Neural progenitor cell (in vitro differentiated cells): ENCODE measurements around the genes CORO1C and MYO1H.

- RAMPAGE, long total RNA, result no peak
Measured at GRCh38 chr12:108721223-108721586, 10.1 kb downstream of the CORO1C start.

GRCh38 chr12:108722824-108723862 is 8.2 kb downstream of the CORO1C start:
- RAMPAGE, long total RNA, result no peak

GRCh38 chr12:108729635-108730332 is 1.5 kb downstream of the CORO1C start:
- RAMPAGE, long total RNA, result no peak

- RAMPAGE, long total RNA, result no peak
Measured at GRCh38 chr12:108731090-108732073, at the start of gene CORO1C. Gene CORO1C (minus strand): TSS chr12:108731518.

DNA sequence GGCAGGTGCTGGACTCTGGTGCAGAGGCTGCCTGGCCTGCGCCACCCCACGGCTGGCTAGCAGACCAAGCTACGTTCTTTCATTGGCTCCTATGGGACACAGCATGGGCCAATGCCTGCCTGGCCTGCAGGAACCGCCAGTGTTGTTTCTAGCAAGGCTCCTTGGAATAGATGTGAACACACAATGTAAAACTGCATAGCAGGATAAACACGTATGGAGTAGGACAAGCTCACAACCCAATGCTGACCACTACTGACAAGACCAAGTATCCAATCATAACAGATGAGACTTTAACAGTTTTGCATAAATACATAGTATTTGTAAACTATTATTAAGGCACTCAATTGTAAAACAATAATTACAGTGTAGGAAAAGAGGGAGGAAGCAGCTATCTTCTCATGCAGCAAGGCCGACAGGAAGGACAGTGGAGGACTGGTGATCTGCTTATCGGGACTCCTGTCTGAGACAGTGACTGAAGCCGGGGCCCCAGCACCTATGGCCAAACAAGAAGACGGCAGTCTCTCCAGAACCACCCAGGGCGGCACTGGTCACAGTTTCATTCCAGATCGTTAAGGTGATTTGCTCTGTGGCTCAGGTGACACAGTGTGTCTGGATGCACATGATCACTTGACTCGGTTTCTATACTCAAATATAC is 51.9 kb upstream of the CORO1C start:
- RAMPAGE, long total RNA, result no peak

DNA sequence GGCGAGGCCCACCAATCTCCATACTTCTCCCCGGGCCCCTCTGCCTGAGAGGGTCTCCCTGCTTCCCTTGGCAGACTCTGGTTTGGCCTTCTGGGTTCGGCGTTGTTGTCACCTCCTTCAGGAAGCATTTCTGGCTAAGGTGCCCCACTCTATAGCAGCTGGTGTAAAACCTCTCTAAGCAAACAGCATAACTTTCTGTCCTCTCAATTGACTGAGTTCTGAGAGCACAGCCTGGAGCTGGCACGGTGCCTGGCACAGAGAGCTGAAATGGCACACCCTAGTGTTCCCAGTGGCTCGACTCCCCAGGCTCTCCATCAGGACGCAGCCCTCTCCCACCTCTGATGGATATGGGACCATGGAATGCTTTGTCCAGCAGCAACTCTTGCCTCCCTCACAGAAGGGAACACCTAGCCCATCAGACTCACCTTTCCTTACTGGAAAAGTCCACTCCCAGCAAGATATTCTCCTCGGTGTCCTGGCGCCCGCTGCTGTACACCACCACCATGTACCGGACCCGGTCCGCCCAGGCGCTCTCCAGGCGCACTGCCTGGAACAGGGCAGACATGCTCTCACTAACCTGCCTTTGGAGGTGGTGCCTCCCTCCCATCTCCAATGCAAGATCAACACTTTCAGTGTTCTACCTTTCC is 40.6 kb downstream of the SSH1 start:
- RAMPAGE, long total RNA, result no peak

DNA sequence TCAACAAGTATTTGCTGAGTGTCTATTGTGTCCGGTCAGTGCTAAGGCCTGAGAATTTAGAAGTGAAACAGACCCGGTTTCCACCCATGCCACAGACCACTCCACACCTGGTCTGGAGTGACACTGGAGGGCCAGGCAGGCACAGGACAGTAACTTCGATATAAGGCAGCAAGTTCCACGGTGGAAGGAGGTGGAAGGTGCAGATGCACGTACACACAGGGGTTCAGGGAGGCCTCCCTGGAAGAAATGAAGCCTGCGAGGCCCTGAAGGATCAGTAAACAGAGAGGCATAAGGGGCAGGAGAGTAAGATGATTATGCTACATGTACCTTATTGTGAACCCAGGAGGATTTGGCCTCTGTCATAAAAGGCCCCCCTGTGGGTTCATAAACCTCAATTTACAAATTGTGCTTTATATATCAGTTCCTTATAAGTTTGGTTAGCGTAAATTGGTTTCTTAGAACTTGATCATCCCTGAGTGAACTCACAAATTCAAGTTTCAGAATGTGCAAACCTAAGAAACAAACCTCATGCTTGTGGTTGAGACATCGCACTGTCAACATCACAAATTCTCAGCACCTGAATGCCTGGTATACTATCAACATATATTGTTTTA is 25.9 kb downstream of the SSH1 start:
- RAMPAGE, long total RNA, result no peak

DNA sequence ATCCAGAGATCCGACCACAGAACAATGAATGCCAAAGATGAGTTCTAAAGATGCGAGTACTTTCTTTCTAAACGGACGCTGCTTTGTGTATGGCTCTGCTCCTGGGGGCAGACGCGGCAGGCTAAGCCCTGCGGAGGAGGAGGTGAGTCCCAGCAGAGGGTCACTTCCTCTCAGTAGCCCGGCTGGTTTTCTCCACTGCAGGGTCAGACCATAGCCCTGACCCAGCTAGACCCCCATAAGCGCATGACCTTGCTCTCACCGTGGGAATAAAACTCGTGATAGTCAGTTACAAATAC is 16.8 kb downstream of the SSH1 start:
- RAMPAGE, long total RNA, result no peak

- RAMPAGE, long total RNA, result no peak
Measured at GRCh38 chr12:108861832-108862435, 4.6 kb upstream of the SSH1 start.

DNA sequence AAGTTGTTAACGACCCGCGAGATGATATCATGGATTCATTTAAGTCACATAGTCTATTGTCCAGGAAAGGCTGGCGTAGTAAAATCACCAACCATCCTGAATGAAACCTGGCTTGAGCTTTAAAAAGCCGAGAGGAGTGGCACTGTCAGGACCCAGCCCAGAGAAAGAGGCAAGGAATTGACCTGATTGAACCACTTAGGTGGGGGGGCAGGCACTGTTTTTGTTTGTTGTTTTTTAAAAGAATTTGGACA is 1.4 kb downstream of the UNG start:
- RAMPAGE, long total RNA, result no peak

DNA sequence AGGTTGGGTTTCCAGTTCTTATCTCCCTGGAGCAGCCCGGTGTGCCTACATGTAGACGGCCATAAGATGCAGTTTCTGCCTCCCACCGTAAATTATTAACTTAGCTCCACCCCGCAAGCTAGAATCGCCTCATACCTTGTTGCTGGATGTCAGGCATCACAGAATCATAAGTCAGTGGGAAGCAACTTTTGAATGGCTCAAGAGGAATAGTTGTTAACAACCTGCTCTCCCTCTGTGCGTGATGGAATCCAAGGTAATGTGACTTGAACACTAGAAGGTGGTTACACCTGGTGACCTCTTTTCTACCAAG is at the start of gene MYO1H:
MYO1H (plus strand) TSS at position 181 of the 310 bp plus-strand sequence.
- RAMPAGE, long total RNA, result no peak

DNA sequence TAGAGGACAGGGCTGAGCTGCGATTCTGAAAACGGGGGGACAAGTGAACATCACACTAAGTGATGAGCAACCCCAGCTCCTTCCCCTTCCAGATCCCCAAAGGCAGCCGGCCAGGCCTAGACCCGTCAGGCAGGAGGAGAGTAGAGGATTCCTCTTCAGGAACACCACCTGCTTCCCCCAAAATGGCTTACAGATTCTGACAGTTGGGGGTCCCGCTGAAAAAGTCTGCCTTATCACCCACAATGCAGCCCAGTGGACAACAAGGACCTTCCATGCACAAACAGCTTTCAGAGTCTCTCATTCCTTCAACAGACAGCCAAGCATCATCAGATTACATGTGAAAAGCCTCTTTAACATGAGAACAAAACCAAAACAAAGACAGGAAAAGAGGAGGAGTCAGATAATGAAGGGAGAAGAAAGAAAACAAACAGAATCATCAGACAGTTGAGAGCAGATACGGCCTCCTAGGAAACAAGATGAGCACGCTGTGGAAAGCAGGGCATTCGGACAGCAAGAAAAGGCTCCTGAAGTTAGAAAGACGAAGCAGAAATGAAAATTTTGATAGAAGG is 18.4 kb downstream of the KCTD10 start:
- RAMPAGE, long total RNA, result no peak

GRCh38 chr12:109558663-109559108 is 14.6 kb downstream of the MMAB start:
- RAMPAGE, long total RNA, result no peak

DNA sequence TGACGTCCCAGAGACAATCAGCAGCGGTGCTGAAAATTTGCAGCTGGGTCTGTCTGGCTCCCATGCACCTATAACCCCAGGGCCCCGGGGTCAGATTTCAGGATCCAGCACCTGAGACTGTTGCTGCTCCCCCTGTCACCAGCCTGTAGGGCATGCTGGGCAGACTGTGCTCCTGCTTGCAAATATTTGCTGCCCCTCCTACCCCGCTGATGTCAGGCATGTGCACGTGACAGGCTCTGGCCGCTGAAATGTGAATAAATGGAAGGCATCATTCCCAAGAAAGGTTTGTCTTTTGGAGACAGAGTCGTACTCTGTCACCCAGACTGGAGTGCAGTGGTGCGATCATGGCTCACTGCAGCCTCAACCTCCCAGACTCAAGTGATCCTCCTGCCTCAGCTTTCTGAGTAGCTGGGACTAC is 5.9 kb downstream of the MMAB start:
- RAMPAGE, long total RNA, result no peak

GRCh38 chr12:109714773-109715157 is 1.1 kb downstream of the FAM222A start:
- RAMPAGE, long total RNA, result no peak

DNA sequence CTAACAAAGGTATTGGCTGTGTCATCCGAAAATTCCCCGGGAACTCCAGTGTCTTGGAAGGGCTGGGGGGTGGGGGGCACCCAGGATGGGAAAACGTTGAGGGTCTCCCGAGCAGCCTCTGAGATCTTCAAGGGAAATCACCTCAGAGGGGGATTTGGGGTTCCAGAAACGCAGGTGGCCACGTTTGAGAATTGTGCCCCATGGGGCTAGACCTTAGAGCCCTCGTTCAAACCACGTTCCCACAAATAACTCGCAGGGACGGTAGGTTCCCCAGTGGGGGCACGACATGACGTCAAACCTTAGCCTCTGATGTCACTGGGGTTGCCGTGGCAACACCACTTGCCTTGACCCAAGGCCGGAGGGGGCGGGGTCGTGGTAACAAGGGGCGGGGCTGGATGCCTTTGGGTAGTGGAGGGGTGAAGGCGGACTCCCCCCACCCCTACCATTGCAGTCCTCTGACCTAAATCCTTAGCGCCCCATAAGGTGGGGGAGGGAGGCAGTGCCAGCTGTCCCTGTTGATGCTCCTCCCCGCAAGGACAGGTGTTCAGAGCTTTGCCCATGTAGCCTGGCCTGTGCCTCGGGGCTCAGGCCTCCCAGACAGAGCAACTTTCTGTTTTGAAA is 1.6 kb downstream of the FAM222A start:
- RAMPAGE, long total RNA, result no peak

- RAMPAGE, long total RNA, result no peak
Measured at GRCh38 chr12:109908214-109908787, 8.2 kb downstream of the TCHP start.

- RAMPAGE, long total RNA, result no peak
Measured at GRCh38 chr12:109968022-109968380, 28.2 kb downstream of the GIT2 start.

- RAMPAGE, long total RNA, result no peak
Measured at GRCh38 chr12:110011958-110012660, 12.9 kb downstream of the ANKRD13A start.

DNA sequence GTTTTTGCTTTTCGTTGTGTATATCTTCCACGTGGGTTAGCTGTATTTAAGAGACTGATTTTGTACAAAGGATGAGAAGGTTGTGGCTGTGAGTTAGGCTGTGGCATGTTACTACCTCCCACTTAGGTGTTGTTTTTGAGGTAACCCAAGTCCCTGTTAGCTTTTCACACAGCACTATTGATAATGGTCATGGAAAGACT is 12.5 kb downstream of the C12orf76 start:
- RAMPAGE, long total RNA, result no peak